PC-3 (cell line): ENCODE measurements around a stretch of chr13.

- RAMPAGE, long total RNA, result no peak
These were observed 46.2 kb downstream of the GAS6 start for GRCh38 chr13:113817429-113818306.

DNA sequence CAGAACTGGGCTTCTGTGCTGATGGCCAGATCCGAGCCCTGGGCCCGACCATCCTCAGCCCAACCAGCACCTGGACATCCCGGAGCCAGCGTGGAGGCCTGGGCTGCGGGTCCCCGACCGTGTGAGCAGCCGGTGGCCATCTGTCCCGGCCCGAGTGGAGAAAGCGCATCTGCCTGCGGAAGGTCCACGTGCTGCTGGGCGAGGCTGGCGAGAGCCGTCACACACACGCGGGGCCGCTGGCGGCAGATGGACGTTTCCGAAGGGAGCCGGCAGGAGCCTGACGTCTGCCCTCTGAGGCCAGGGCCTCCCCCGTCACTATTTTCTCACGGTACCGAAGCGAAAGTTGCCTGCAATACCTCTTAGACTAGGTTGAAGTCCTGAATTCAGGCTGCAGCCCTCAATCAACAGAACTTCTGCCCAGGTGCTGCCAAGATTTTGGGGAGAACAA, 45.4 kb downstream of the GAS6 start:
- RAMPAGE, long total RNA, result no peak

DNA sequence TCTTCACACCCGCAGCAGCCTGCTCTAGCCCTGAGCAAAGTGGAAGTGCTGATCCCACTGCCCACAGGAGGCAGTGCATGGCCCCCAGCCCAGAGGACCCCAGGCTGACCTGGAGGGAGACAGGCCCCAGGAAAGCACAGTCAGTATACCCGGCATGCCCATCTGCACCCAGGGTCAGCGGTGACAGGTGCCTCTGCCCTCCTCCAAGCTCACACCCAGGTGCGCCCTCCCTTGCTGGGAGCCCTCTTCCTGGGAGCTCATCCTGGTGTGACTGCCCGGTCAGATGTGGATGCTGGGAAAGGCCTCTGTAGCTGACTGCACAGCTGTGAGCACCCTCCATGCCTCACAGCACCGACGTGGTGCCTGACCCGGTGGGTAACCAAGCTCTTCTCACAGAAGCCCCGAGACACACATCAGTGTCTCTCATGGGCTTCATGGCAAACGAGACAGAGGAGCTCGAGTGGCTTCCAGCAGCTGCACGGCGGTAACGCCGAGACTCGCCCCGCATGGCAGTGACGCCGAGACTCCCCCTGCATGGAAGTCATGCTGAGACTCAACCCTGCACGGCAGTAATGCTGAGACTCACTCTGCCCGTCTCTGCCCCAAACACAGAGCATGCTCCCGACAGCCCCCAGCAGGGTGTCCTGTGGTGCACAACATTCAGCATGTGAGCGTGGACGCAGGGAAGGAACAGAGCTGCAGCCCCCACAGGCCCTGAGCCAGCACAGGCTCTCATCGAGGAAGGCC, 9.8 kb downstream of the GAS6 start:
- RAMPAGE, long total RNA, result no peak

DNA sequence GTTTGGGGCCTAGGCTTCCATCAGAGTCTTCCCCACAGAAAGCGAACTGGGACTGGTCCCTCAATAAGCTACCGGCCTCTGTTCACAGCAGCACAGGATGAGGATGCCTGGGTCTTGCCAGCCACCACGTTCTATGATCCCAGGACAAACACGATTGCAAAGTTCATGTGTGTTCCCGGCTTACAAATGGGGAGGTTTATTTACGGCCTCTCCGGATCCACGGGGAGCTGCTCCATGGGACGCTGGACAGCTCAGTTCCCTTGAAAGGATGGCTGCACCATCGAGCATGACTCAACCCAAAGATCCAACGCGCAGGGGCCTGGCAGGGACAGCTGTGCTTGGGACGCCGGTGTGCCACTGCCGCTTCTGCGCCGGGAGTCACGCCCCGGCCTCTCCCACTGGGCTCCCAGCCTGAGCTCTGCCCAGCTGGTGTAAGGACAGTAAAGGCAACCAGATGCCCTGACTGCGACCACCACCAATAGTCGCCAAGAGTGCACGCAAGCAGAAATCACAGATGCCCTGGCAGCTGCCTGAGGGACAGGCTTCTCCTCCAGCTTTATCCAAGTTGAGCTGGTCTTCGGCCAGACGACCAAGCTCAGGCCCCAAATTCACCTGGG, 8.5 kb downstream of the GAS6 start:
- RAMPAGE, long total RNA, result no peak

GRCh38 chr13:113856578-113857196, 7.2 kb downstream of the GAS6 start:
- RAMPAGE, long total RNA, result no peak

GRCh38 chr13:113862775-113863418, 979 bp downstream of the GAS6 start:
- RAMPAGE, long total RNA, result no peak

DNA sequence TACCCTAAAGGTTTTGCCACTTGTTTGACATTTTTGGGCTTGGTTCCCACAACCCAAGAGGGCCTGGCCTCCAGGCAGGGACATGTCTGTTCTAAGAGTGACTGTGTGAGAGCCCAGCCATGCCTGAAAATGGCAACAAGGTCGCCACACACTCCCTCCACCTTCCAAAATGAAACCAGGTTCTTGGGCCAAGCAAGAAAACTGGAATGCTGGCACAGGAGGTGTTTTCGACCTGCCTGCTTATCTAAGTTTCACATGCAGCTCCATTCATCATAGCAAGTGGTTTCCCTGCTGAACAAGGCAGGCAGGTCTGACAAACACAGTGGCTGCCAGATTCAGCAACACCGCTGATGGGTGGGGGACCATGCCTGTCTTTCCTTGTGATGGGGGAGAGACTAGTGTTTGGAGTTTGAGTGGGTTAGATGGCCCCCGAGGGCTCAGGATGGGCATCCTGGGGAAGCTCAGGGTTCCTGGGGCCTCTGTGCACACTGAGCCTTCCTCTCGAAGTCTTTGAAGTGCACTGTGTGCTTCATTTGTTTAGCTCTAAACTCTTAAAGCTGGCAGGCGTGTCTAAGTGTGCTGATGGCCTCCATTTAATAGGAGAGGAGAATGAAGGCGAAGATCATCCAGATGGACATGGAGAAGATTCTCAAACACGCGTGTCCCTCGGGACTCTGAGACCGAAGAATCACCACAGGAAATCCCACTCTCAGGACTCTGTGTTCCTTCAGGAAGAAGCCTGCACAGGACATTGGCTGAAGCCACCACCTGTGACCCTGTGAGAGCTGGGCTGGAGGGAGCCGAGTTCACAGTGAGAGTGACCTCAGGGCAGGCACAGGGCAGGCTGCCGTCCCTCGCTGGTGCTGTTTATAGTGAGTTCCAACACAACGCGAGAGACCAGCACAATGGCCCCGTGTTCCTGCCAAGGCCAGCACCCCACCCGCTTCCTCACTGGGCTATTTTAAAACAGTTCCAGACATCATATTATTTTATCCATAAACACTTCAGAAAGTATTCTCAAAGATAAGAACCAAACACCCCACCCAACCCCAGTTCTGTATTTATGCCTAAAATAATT, 18.1 kb upstream of the GAS6 start:
- RAMPAGE, long total RNA, result no peak

GRCh38 chr13:113939730-113940282, 34.1 kb downstream of the C13orf46 start:
- RAMPAGE, long total RNA, result no peak

DNA sequence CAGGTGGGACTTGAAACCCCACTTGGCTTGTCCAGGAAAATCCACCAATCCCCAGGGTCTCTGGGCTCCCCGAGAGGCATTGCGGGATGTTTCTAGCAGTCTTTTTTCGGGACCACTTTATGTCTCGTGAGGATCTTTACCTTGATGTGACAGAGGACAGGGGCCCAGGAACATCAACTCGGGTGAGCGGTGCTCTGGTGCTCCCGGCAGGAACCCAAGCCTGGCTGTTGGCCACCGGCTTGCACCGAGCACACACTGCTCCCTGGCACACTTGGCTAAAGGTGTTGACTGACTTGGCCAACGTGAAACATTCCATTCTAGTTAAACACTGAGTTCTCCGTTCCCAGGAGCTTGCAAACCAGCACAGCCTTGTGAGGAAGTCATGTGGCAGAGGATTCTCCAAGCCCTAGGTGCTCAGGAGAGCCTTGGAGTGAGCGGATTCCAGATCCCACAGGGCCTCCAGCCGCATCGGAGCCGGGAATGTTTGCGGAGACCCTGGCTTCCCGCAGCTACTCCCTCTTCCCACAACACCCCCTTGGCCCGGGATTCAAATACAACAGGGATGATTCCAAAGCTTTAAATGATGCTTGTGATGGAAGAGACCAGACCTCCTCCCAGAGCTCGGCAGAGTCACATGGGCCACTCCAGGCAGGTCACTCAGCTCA, 3.1 kb downstream of the C13orf46 start:
- RAMPAGE, long total RNA, result no peak

DNA sequence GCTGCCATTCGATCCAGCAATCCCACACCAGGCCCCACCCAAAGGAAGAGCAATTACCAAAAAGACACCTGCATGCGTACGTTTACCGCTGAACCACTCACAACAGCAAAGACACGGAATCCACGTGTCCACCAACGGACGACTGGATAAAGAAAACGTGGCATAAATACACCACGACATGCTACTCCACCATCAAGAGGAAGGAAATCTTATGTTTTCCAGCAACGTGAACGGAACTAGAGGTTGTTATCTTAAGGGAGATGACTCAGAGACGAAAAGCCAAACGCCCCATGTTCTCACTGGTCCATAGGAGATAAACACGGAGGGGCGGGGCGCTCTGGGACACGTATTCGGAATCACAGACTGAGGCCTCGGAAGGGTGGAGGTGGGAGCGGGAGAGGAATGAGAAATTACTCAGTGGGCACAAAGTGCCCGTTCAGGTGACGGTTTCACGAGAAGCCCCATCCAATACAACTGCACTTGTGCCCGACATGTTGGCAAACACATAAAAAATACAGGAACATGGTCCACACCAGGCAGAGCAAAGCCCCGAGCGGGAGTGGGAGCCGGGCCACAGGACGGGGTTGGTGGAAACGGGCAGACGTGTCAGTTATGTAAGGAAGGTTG, 31.0 kb upstream of the C13orf46 start:
- RAMPAGE, long total RNA, result no peak

DNA sequence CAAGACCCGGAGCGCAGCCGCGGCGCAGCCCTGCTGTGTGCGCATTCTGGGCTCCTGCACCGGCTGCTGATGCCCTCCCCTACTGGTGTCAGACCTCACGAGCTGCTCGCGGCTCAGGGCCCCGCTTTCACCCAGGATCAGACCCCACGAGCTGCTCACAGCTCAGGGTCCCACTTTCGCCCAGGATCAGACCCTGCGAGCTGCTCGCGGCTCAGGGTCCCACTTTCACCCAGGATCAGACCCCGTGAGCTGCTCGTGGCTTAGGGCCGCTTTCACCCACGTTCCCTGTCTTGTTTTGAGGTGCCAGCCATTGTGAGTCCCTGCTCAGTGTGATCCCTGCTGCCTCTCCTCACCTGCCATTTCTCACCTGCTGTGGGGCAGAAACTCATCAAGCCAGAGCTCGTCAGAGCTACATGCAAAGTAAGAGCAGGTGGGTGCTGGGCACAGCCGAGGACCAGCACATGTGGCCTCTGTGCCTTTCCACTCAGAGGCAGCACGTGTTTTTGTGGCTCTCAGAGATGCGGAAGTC, 47.0 kb upstream of the C13orf46 start:
- RAMPAGE, long total RNA, result no peak

- RAMPAGE, long total RNA, result no peak
These were observed 32.2 kb downstream of the RASA3 start for GRCh38 chr13:114099846-114101059.

DNA sequence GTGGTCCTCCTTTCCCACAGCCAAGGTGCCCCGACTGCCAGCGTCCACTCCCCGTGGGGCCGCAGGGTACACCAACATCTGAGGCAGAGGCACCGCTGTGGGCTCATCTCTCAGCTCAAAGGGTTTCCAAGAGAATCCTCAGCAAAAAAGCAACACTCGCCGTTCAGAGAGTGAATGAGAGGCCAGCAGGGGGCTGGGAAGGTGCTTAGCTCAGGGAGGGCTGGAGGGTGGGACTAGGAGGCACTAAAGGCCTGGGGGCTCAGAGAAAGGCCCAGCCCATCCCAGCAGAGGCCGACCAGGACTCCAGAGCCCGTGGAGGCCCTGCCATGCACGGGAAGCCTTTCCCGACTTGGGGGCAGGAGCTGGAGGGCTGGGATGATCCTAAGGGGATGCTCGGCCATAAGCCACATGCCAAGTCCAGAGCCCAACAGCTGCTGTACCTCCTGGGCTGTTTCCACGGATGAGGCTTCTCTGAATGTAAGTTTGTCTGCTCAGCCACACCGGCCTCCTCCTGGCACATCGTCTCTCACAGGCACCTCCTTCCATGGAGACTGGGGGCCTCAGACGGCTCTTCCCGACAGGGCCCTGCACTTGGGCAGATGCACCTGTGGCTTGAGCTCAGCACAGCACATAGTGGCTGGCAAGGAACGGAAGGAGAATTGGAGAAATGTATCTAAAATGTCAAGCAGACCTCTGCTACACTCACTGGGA, 19.6 kb downstream of the RASA3 start:
- RAMPAGE, long total RNA, result no peak

GRCh38 chr13:114127838-114128601, 4.4 kb downstream of the RASA3 start:
- RAMPAGE, long total RNA, result no peak

GRCh38 chr13:114130624-114131749, 1.4 kb downstream of the RASA3 start:
- RAMPAGE, long total RNA, result no peak

DNA sequence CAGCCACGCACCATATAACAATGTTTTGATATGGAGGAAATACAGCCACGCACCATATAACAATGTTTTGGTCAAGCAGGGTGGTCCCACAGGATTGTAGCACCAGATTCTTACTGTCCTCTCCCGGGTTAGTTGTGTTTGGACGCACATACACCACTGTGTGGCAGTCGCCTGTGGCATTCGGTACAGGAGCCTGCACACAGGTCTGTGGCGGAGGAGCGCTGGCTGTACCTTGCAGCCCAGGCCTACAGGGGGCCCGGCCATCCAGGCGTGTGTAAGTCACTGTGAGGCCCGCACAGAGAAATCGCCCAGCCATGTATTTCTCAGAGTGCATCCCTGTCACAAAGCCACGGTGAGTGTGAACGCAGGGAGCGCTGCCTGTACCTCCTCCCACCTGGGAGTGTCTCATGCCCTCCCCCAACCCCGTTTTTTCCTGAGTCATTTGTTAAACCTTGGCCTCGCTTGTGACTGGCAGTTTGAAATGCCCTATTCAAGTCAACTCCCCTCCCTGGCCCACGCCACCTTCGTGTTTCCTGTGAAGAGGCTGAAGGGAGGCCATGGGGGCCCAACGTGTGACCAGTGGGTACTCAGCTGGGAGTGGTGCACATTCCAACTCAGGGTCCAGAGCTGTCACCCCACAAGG, 11.4 kb upstream of the RASA3 start:
- RAMPAGE, long total RNA, result no peak

GRCh38 chr13:114161177-114161592, 17.9 kb upstream of the CFAP97D2 start:
- RAMPAGE, long total RNA, result no peak

DNA sequence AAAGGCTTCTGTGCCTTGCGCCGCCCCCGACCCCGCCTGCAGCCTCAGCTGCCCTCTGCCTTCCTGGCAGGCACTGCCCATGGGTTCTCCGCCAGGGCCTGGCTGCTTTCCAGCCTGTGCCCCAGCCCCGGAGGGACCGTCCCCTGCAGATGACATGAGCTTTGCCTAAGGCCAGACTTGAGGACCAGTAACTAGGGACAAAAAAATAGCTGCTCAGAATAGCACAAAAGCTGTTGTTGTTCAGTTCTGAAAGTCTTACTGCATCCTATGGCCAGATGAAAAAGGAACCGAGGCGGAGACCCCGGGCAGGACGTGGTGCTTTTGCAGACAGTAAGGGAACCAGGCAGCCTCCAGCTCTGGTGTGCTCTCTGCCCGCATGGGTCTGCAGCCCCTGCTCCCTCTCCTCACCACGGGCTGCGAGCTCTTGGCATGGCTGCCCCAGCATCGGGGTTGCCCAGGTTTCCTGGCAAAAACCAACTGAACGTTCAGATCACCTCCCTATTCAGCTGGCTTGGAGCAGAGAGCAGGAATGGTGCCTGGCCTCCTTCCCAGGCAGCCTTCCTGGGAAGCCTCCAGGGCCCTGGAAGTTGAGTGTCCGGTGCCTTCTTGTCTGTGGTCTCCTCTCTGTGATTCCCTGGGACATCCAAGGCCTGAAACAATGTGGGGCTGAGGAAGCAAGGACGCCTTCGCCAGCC, 12.5 kb upstream of the CFAP97D2 start:
- RAMPAGE, long total RNA, result no peak

DNA sequence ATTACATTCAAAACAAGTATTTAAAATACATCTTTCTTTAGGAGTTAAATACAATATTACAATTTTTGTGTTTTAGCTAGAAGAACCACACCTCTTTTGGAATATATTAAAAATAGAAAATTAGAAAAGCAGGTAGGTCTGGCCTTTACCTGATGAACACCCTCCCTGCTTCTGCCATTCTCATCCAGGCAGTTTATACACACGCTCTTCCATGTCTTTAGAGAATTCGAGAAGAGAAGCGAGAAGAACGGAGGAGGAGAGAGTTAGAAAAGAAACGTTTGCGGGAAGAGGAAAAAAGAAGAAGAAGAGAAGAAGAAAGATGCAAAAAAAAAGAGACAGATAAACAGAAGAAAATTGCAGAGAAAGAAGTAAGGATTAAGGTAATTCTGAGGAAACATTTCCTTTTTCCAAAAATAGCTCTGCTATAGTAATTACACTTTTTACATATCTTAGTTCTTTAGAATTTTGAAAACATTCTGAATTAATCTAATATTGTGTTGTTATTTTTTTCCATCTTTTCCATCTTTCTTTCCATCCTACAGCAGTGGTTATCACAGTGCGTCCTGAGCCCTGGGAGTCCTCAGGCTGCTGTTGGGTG, 10.1 kb downstream of the UPF3A start:
- RAMPAGE, long total RNA, result no peak